ENCODE data around the gene BLM.

DNA sequence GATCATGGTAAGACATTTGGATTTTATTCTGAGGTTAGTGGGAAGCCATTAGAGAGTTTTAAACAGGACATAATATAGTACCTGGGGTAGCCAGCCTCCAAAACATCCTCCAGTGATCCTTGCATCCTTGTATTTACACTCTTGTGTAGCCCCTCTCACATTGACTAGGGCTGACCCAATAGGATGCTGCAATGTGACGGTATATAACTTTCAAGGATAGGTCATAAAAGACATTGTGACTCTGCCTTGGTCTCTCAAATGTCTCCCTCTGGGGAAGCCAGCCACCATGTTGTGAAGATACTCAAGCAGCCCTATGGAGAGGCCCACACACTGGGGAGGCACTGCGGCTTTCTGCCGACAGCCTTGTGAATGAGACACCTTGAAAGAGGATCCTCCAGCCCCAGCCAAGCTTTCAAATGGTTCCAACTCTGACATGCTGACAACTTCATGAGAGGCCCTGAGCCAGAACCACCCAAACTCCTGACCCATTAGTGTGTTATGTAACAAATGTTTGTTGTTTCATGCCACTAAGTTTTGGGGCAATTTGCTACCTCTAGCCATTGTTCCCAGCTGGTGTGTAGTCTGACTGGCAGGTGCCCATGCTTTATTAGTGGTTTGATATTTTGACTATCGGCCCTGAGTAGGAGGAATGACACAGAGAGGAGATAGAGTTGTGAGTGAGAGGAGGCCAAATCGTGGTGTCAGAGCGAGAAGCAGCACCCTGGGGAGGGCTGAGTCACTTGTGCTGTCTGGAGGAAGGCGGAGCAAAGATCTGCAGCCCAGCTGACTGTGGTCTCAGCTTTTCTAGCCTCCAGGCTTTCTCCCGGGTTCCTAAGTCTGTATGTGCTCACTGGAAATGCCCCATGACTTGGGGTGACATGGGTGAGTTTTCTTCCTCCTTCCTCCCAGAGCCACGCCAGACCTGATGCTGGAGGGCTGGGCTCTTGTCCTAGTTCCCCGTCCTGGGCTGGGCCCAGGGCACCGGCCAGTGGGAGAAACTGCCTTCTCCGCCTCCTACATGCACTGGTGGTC lies 56.9 kb upstream of the BLM start:
- PRO-cap = bidirectional peak, plus-strand start at position 908 of the sequence, minus-strand start at position 715 of the sequence

DNA sequence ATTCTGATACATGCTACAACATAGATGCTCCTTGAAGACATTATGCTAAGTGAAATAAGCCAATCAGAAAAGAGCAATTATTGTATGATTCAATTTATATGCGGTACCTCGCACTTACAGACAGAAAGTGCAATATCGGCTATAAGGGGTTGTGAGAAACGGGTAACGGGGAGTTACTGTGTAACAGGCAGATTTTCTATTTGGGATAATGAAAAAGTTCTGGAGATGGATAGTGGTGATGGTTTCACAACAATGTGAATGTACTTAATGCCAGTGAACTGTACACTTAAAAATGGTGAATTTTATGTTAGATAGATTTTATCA lies 832 bp upstream of the BLM start:
- PRO-cap = no peak

DNA sequence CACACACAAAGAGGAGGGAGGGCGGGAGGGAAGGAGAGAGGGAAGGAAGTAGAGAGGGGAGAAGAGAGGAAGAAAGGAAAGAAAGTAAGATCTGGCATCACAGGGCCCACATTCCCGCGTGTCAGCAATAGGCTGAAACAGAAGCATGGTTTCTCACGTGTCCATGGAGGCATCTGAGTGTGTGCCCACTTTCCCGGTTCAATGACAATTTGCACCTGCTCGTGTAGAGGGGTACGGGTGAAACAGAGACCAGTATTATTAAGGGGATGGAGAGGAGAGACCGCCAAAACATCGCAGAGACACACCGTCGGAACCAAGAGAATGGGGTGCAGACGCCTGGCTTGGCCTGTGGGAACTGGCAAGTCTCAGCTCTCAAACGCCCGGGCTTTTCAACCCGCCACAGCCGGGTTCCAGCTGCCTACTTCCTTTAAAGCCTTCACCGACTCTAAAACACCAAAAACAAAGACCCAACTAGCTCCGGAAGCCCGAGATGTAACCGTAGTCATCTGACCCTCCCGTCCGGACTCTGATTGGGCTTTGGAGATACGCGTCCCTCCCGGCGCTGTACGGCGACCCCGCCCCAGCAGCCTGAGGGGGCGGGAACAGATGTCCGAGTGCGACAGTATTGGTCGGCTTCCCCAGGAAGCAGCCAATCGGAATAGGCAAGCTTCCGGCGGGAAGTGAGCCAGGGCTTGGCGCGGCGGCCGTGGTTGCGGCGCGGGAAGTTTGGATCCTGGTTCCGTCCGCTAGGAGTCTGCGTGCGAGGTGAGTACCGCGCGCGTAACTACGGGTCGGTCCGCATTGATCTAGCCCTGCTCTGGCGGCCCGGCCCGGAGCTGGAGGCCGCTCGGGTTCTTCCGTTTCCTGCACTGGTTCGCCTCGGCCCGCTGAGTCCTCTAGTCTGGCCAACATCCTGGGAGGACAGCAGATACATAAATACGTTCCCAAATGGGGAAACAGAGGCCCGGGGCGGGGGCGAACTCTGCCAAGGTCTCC lies at the start of gene BLM:
BLM (plus strand) TSS at position 671 of the 996 bp plus-strand sequence.
- PRO-cap = bidirectional peak, plus-strand start at position 749 of the sequence, minus-strand start at position 447 of the sequence

DNA sequence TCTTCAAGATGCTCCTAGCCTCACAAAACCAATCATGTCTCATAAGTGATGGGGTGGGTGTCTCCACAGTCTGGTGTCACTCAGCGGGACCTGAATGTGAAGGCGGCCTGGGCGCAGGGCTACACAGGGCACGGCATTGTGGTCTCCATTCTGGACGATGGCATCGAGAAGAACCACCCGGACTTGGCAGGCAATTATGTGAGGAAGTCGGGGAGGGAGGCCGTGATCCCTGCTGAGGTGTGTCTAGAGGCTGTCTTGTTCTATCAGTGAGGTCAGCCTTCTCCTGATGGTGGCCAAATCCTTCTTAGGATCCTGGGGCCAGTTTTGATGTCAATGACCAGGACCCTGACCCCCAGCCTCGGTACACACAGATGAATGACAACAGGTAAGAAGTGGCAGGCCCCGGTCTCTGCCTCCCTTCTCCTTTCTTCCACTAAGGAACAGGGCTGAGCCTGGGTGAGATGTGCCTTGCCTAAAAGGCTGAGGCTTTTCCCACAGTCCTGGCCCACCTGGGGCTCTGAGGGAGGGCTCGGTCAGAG lies 7.4 kb upstream of the FES start:
- PRO-cap = no peak

- PRO-cap = no peak
These were observed 766 bp downstream of the VPS33B start for GRCh38 chr15:91021340-91022316.

DNA sequence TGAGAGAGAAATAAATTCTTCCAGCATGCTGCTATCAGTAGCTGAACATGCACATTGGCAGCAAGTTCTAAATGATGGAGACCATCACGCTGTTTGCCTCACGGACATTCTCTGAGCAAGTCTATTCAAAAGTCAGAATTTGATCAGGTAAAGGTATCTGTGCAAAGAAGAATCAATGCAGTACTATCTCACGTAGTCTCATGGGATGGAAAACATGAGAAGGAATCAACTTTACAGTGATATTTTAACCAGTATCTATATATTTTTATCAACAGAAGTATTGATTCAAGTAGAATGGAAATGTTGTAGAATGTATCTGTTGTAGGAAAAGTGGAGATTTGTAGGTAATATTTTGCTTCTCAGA lies 37.0 kb upstream of the VPS33B start:
- PRO-cap = no peak

- PRO-cap = bidirectional peak, plus-strand start at chr15:91853004, minus-strand start at chr15:91852948
These were observed 978 bp upstream of the SLCO3A1 start for GRCh38 chr15:91852293-91853166.

DNA sequence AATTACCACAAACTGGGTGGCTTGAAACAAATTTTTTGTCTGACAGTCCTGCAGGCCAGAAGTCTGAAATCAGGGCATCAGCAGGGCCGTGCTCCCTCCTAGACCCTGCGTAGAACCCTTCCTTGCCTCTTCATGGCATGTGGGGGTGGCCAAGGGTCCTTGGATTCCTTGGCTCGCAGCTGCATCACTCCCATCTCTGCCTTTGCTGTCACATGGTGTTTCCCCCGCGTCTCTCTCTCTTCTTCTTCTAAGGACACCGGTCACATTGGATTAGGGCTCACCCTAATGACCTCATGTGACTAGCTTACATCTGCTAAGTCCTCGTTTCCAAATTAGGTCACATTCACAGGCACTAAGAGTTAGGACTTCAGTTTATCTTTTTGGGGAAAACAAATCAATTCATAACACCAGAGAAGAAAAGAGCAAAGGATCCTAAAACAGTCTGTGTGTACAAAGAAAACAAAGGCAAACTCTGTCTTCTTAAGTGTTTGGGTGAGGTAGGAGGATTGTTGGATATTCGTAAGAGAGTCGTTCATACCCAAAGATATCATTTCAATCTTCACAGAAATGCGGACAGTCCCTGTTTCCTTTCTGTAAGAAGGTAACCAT lies 12.1 kb downstream of the SLCO3A1 start:
- PRO-cap = no peak

GRCh38 chr15:91872382-91873181 lies 19.1 kb downstream of the SLCO3A1 start:
- PRO-cap = no peak

- PRO-cap = no peak
These were observed 44.0 kb downstream of the SLCO3A1 start for GRCh38 chr15:91897540-91897974.

DNA sequence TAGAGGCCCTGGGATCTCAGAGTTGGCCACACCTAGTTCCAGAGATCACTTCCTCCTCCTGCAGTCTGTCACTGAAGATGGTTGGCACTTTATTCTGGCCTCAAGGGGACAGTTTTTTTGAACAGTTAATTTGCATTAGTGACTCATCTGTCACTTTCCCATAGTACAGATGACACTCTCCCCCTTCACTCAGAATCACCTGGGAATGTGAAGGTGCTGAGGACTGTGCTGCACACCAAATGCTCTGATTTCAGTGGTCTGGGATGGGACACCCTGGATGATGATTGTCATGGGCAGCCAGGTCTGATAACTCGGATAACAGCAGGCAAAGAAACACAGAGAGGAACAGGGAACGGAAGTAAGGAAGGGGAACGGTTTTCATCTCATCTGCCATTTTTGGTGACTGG lies 232.6 kb upstream of the ST8SIA2 start:
- PRO-cap = no peak

DNA sequence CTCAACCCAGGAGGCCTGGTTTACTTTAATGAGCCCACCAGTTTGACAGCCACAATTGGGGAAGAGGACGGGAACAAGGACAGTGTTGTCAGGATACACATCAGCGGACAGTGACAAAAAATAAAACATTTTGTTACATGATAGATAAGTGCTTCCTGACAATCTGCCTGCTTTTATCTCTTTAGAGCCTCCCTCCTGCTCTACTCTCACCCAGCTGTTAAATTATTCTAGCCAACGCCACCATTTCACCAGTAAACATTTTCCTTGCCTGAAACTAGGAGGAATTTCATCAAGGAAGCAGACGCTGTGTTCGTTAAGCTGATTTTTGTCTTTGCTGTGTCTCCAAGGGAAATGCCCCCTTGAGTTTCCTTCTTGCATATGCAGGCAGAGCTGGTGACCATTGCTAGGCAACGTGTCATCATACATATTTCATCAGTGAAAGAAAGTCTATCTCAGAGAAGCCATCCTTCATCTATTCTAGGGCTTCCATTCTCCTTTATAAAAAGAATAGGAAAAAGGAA lies 87.1 kb upstream of the ST8SIA2 start:
- PRO-cap = no peak

- PRO-cap = no peak
These were observed 128.0 kb downstream of the ST8SIA2 start for GRCh38 chr15:92521680-92522023.

GRCh38 chr15:92654162-92654790 lies 1.3 kb downstream of the FAM174B start:
- PRO-cap = no peak

DNA sequence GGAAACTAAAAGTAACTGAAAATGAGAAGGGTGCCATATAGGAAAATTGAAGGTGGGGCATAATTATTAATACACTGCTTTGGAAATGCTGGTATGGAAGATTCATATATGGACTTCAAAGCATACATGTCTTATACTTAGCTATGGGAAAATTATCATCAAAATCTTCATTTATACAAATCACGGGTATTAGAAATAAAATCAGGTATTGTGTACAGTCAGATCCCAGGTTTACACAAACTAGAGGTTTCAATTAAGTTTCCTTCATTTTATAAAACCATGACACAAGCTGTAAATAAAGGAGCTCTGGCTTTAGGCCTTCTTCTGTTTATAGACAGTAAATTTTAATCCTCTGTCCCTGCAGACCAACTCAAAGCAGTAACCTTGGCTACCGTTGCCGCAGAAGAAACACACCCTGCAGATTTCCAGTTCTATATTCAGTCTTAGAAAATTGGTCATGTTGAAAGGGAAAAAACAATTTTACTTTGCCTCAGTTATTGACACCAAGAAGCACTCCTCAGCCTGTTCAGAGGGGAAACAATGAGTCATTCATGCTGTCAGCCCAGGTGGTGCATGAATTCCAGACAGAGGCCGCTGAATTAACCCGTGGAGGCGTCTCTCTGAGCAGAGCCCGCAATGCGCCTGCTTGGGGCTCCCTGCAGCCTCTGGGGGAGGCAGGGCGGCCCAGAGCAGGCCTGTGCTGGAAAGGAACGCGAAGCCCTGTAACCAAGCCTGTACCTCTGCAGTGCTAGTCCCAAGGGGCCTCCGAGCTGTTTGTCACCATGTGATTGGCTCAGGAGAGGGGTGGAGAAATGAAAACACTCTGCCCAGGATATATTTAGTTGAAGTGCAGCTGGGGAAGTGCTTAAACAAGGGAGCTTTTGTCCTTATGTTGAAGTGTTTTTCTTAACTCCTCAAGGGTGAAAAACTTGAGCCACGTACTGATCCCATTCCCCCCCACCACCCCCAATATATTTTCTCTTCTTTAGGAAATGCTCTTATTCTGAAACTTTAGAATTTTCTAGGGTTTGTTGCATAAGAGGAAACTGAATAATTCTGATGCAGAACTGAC lies 68.5 kb upstream of the CHD2 start:
- PRO-cap = bidirectional peak, plus-strand start at position 845 of the sequence, minus-strand start at position 667 of the sequence

GRCh38 chr15:92888831-92889287 lies 11.3 kb upstream of the CHD2 start:
- PRO-cap = no peak

GRCh38 chr15:92897964-92898433 lies 2.1 kb upstream of the CHD2 start:
- PRO-cap = no peak

DNA sequence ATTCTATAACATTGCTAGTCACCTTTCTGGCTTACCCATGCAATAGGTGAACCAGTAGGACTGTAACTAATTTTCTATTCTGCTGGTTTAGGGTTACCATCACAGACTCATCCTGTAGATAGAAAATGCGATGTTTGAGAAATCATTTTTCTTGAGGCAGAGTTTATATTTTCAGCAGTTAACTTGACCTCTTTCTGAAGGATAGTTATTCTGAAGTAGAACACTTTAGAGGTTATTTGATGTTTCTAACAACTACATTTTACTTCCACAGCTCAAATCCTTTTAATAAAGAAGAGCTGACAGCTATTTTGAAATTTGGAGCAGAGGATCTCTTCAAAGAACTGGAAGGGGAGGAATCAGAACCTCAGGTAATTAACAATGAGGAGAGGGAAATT lies 80.4 kb downstream of the CHD2 start:
- PRO-cap = no peak

GRCh38 chr15:93029252-93030134 lies 59.5 kb downstream of the RGMA start:
- PRO-cap = no peak

DNA sequence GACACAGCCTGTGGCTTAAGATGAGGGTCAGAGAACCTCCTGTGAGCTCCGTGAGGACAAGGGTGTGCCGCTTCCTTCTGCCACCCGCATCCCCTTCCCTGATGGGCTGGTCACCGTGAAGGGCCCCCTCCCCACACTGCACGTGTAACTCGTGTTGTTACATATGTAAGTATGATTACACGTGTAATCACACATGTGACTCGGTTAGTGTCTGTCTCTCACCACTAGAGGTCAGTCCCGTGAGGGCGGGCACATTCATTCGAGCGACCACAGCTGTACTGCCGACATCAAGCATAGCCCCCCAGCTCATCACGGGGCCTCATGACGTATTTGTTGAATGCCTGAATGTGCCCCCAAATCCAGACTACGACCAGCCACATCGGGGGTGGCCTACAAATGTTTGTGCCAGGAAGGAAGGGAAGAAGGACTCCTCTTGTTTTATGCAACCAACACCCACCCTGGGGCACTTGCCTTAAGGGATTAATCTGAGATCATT lies 53.1 kb downstream of the RGMA start:
- PRO-cap = no peak